Aorta (tissue), 1 donor: Measurements from ENCODE around the genes APMAP and NINL.

DNA sequence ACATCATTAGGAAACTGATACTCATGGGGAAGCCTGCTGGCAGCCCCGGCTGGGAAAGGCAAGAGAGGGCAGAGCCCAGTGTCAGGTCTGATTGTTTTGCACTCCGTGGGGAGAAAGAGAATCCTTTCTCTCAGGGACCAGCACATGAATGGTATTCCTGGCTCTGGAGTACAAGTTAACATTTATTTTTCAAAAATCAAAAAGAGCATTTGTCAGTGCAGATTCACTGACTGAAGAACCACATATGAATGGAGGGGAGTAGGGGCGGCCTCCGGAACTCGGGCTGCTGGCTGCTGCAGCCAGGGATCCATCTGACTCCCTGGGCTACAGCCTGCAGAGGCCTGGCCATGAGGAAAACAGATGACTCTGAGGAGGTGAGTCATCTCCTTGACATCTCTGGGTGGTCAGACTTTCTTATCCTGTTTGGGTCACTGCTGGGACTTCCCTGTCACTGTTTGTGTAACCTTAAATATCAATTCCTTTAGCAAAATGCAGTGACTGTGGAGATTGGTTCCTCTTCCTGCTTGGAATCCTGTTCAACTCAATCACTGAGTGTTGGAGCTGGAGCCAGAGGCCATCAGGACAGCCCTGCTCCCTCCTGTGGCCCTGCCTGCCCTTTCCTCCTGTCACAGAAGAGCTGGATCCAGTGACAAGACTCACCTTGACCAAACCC, 4.3 kb upstream of the CST1 start:
- PRO-cap: no peak

DNA sequence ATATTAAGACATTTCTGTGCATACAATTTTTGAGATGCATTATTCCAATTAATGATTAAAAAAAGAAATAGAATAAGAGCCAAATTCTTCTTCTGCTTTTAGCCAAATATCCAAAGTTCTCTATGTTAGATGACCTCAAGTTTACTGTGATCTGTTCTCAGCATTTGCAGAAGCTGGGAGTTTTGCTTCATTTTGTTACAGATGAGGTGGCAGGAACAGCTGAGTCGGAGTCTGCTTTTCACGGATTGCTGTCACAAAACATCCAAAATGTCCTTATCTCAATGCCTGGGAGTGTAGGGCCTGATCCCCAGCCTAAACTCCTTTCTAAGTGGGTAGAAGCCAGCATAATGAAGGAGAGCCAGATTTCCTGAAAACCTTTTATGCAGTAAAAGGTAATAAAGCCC, 114.8 kb upstream of the GGTLC1 start:
- PRO-cap: no peak

GRCh38 chr20:24930144-24930860, 18.8 kb upstream of the CST7 start:
- PRO-cap: no peak

- PRO-cap: no peak
Measured at GRCh38 chr20:24953575-24954313, 4.7 kb downstream of the CST7 start.

DNA sequence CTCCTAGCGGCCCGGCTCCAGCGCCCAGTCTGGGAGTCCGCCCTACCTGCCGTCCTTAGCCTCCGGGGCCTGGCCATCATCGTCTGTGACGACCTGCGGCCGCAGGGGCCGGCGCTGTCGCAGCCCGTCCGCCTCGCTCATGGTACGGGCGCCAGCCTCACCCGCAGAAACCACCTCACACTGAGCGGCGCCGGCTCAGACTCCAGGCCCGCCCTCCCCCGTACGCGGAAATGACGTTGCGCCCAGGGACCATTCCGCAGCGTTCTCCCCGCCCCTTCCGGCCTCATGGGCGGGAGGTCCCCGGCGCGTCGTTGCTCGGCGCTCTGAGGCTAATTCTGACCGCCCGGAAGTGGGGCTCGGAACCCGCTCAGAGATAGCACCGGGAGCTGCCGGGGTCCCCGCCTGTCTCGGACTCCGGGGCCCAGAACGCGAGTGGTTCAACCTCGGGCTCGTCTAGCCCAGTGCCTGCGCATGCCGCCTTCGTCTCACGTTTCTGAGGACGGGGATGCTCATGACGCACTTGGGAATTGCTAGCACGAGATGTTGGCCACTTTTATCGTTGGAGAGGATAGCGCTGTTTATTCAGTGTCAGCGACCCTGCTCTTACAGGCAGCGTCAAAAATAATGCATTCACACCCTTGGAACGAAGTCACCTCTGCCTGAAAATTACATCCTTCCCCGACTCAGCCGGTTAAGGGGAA, at the start of gene APMAP:
TSS of gene APMAP (minus strand) at position 204 of the 701 bp plus-strand sequence.
- PRO-cap: bidirectional peak, plus-strand start at position 286 of the sequence, minus-strand start at position 203 of the sequence

DNA sequence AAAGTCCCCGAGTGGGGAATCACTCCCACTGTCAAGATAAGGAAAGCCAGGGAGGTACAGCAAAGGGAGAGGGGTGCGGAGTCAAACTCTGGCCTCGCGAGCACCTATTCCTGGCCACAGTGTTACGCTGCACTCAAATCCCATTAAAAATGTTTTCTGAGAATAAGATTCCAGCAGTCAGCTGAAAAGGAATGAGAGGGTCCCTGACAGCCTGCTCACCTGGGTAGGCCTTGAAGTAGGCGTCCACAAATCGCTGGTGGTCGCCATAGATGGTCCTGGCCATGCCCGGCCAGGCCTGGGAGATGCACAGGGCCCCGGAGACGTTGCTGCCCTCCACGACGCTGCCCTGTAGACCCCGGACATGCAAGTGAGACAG, 20.8 kb upstream of the APMAP start:
- PRO-cap: no peak

DNA sequence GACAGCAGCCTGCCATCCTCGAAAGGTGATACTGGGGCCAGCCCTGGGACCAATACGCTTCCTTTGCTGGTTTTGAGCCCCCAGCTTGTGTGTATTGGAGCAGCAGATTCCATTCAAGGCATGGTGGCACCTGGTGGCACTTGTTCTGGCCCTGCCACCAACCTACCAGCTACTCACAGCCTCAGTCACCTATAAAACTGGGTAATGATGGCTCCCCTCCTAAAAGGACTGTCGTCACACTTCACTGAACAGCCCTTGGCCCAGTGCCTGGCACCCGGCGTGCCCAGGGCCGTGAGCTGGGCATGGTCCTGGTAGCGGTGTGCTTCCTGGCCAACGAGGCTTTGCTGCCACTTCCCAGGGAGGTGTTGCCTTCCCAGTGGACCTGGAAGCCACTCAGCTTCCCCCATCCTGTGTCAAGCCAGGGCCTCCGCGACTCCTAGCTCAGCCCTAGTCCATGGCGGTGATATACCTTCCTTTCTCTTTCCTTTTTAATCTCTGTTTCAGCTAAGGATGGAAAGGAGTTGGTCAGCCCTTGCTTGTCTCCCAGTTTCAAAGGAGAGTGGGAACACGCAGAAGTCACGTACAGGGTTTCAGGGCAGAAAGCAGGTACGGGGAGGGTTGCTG, 25.3 kb downstream of the ENTPD6 start:
- PRO-cap: no peak

DNA sequence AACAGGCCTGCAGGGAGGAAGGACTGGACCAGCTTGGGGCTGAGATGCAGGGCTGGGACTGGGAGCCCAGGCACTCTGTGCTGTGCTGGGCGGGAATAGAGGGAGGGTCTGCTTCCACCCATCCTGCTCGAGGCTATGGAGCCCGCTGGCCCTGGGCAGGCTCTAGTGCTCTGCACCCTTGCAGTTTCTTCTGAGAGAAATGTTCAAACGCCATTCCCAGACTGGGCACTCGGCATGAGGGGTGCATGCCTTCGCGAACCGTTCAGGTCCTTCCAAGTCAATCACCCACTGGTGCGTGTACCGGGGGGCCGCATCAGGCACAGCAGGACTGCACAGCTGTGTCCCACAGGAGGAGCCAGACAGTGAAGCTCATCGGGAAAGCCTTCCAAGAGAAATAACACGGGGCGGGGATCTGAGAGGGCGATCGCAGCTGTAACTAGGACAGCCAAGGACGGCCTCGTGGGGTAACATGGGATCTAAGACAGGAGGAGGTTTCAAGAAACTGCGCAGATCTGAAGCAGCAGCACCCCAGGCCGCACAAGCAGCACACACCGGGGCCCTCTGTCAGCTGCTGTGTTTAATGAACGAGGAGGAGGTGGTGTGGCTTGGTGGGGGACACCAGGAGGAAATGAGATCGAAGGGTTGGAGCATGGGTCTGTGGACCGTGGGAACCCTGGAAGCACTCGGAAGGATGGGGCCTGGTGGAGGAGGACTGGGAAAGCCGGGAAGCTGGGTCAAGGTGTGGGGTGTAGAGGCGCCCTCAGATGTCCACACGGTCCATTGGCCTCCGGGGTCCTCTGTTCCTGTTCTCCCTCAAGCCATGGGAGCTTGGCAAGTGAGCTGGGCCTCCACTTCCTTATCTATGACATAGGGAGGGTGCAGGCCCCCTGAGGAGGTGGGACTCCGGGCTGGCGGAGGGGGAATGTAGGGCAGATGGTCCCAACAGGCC, 26.0 kb upstream of the PYGB start:
- PRO-cap: no peak

- PRO-cap: no peak
Measured at GRCh38 chr20:25246298-25246877, 1.5 kb upstream of the PYGB start.

DNA sequence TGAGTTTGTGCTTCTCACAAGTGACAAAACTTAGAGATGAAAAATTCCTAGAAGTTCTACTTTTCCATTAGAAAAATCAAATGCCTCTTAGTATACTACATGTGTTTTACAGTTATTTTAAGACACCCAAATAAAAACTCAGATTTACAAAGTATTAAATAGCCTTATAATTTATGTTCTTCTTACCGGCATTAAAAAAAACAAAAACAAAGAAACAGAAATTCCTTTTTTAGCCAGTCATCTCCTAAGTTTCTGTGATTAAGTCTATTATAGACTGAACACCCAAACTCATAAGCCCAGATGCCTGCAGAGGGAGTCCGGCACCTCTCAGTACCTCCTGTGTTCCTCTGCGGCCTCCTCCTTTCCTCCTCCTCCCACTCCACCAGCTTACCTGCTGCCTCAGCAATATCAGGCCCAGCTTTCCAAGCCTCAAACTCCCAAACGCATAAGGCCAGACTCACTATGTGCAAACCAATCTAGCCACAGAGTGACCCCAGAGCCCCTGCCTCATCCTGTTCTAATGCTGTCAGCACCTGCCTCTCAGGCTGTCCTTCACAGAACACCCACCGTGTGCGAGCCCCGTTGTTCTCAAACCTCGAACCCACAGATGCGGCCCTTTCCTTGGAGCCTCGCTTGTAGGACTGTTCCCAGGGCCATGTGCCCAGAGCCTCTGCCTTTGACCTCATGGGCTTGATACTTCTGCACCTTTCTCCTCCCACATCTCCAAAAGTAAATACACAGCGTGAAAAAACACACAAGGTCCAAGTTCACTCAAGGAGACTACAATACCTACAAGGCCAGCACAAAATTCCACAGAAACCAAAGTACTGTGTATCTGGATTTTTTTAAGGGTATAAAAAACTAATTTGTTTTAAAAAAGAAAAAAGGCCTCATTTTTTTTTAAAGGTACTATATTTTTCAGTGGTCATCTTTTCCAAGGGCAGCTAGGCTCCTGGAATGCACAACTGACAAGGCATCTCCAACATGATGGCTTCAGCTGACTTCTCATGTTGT, 52.5 kb downstream of the ABHD12 start:
- PRO-cap: no peak

GRCh38 chr20:25389631-25389949, 1.0 kb downstream of the ABHD12 start:
- PRO-cap: no peak

DNA sequence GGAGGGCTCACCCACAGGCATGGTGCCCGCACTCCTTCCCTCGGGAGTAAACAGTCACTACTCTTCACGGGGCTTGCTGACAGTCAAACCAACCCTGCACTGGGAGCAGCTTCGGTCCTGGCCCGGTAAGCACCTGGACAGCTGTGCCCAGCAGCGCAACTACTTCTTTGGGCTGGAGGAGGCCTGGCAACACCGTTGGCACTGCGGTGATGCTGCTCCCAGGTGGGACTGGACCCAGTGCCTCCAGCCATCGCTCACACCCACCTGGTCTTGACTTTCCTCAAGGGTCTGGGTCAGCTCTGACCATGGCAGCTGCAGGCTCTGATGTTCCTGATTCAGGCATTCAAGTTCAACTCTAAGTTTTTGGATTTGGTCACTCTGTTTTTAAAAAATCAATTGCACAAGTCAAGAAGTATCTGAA, 53.8 kb downstream of the GINS1 start:
- PRO-cap: no peak

- PRO-cap: unidirectional peak, minus-strand start at chr20:25585518
Measured at GRCh38 chr20:25585385-25586063, at the start of gene NINL. TSS of gene NINL (minus strand) at chr20:25585531.

DNA sequence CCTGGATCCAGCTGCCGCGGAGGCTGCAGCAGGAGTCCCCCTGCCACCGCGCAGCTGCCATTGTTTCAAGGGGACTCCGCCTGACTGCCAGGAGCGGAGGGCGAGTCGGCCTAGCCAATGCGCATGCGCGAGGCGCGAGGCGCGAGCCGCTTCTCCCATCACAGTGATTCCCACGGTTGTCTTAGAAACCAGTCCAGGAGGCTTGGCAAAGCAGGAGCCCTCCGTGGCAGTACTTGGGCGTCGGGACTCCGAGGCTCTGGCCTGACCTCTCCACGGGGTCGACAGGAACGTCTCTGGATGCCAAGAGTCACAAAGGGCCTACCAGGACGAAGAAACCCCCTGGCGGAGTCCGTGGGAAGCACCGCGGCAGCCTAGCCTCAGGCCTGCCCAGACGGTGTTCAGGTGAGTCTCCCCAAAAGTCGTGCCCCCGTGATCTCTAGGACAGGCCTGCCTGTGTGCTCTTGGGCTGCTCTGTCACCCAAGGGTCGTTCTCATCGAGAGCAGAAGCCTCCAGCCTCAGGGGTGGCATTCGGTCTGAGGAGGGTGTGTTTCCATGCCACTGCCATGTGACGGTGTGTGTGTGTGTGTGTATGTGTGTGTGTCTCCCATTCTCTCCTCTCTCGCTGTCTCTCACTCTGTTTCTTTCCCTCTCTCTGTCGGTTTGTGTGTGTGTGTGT, 290.7 kb upstream of the ZNF337 start:
- PRO-cap: no peak

GRCh38 chr20:29752613-29753191, 1504.8 kb upstream of the DEFB115 start:
- PRO-cap: no peak

- PRO-cap: no peak
Measured at GRCh38 chr20:29753233-29753760, 1504.2 kb upstream of the DEFB115 start.

GRCh38 chr20:30283273-30284020, 974.0 kb upstream of the DEFB115 start:
- PRO-cap: no peak

DNA sequence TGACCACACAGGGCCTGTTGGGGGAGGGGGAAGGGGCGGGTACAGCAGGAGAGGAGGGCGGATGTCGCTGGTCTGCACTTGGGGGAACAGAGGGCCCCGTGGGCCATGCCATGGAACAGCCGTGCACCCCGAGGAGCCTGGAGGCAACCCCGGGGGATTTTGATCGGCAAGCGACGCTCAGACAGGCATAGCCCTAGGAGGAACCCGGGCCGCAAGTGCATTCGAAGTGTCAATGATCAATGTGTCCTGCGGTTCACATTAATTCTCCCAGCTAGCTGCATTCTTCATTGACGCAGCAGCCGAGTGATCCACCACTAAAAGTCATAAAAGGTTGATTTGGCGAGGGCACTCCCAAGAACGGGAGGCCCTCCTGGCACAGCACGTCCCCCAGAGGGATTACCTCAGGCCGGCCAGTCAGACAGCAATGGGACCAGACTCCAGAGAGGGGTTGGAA, 772.7 kb upstream of the DEFB115 start:
- PRO-cap: no peak

GRCh38 chr20:30512675-30512930, 744.9 kb upstream of the DEFB115 start:
- PRO-cap: no peak

DNA sequence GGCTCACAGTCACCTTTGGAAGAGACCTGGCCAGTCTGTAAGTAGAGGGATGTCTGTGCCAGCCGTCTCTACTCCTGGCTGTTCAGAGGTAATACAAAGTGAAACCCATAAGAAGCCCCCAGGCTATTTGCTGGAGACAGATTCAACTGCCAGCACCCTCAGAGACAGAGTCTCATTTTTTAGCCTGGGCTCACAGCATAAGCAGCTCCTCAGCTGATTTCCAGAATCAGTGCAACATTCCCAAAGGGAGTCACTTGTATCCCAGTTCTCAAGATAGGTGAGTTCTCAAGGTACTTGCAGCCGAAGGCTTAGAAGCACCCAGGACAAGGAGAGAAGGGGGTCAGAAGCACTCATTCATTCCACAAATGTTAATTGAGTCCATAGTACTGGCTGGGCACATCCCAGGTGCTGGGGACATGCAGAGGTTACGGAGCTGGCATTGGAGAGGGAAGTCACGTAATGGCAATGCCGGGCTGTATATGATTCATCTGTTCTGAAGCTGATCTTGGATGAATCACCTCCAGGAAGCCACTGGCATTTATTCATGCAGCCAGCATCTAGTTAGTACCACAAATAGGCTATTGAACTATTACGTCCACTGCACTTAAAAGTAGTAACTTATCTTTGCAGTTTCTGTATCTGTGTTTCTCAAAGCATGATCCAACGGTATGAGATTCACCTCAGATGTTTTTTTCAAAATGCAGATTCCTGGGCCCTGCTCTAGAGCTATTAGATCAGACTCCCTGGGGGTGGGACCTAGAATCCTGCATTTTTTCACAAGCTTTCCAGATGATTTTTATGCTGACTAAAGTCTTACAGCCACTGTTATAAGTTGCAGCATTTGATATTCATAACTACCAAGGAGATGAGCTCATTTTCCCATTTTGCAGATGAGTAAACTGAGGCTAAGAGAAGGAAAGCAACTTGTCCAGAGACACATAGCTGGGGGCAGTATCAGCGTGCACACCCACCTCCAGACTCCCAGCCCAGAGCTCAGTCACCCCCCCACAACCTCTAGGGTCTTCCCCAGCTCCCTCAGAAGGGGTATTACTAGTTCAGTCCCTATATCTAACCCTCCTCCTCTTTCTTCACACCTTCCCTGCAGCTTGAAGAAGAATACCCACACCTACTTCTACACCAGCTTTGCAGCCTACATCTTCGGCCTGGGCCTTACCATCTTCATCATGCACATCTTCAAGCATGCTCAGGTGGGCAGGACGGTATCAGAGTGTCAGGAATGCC, 13.8 kb downstream of the MCTS2 start:
- PRO-cap: no peak